Endometrial microvascular endothelial cells (primary cell): ENCODE measurements around a stretch of chr10.

DNA sequence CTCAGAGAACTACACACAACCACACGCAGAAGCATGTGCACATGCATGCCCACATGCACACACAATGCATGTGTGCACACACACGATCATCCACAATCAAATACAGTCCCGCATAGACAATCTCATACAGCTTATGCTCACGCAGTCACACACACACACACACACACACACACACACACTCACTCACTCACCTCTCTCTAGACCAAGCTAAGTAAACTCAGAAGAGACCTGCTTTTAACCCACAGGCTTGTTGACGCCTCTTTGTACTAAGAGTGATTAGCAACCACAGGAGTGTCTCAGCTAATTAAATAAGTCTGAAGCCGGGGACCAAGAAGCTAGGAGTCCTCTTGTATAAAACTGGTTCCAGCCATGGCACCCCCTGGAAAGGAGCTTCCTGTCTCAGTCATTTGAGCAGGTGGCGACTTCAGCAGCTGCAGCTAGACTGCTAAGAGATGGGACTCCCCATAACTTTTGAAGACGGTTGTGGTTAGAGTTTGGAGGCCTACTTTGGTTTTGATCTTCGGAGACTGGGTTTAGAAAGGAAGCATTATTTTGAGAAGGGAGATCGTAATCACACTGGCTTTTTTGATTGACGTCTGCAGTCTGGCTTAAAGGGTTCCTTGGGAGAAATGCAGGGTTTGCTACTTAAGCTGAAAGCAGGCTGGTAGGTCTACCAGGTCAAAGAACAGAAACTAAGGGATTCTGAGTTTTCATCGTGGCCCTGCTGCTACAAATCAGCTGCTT lies 82.2 kb upstream of the ADRB1 start:
- RAMPAGE, long total RNA = no peak

DNA sequence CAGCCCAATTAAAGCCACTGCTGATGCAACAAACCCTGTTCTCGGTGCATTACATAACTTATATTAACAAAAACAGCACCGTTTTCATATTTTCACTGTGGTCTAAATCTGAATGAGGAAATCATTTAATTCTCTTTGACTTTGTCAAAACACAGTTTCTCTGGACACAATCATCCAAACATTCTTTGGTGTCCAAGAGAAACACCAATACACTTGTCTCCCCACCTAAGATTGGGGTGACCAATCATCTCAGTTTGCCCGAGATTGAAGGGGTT lies 42.1 kb upstream of the ADRB1 start:
- RAMPAGE, long total RNA = no peak

DNA sequence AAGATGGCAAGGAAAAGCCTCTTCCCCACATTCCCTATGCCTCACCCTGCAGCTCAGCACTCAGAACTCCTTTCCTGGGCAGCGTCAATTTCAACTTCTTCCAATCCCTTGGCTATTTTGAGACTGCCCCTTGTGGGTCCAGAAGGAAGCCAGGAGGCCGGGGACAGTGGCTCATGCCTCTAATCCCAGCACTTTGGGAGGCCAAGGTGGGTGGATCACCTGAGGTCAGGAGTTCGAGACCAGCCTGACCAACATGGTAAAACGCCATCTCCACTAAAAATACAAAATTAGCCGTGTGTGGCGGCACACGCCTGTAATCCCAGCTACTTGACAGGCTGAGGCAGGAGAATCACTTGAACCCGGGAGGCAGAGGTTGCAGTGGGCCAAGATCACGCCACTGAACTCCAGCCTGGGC lies 2.3 kb upstream of the ADRB1 start:
- RAMPAGE, long total RNA = no peak

DNA sequence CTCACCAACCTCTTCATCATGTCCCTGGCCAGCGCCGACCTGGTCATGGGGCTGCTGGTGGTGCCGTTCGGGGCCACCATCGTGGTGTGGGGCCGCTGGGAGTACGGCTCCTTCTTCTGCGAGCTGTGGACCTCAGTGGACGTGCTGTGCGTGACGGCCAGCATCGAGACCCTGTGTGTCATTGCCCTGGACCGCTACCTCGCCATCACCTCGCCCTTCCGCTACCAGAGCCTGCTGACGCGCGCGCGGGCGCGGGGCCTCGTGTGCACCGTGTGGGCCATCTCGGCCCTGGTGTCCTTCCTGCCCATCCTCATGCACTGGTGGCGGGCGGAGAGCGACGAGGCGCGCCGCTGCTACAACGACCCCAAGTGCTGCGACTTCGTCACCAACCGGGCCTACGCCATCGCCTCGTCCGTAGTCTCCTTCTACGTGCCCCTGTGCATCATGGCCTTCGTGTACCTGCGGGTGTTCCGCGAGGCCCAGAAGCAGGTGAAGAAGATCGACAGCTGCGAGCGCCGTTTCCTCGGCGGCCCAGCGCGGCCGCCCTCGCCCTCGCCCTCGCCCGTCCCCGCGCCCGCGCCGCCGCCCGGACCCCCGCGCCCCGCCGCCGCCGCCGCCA lies 849 bp downstream of the ADRB1 start:
- RAMPAGE, long total RNA = no peak

- RAMPAGE, long total RNA = no peak
Measured at GRCh38 chr10:114246770-114247511, 7.9 kb downstream of the VWA2 start.

DNA sequence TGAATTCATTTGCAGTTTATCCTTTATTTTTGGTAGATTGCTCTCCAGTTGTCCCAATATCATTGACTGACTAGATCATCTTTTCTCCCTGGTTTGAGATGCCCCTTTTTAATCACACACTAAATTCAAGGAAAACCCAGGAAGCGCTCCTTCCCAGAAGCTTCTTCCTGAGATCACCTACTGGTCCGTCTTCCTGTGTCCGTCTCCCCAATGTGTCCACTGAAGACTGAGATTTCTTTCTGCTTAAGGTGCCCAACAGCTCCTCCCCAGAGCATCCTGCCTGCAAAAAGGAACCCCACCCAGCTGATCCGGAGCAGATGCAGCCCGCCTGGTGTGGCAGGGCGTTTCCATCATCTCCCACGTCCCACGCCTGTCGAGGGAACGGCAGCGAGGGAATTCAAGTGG lies 20.6 kb downstream of the VWA2 start:
- RAMPAGE, long total RNA = no peak

DNA sequence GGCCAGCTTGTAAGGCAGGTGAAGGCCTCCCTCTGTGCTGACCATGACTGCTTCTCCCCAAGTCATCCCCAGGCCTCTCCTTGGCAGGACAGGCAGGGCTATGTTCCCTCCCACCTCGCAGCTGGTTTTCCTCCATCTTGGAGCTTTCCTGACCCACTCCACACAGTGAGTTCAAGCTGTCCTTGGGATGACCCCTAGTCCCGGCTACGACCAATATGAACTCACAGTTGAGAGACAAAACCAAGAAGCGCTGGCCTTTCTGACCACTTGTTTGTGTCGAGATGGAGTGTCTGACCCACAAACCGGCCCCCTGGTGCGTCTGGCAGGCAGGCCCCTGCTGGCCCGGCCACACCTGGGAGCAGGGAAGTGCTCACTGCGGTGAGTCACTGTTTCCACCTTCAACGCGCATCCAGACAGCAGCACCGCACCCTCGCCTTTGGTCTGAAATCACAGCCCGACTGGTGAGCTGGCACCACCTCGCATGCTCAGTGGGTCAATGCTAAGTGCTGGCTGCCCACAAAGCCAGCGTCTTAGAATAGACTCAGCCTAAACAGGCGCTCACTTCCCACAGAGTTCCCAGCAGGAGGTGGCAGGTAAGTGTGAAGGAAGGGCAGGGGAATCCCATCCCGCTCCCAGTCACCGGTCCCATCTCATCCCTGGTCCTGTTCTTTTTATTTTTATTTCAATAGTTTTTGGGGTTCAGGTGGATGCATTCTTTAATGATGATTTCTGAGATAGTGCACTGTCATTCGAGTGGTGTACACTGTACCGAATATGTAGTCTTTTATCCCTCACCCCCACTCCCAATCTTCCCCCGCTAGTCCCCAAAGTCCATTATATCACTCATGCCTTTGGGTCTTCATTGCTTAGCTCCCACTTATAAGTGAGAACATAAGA lies 81.7 kb downstream of the VWA2 start:
- RAMPAGE, long total RNA = no peak

- RAMPAGE, long total RNA = no peak
Measured at GRCh38 chr10:114334351-114334684, 70.0 kb downstream of the AFAP1L2 start.

DNA sequence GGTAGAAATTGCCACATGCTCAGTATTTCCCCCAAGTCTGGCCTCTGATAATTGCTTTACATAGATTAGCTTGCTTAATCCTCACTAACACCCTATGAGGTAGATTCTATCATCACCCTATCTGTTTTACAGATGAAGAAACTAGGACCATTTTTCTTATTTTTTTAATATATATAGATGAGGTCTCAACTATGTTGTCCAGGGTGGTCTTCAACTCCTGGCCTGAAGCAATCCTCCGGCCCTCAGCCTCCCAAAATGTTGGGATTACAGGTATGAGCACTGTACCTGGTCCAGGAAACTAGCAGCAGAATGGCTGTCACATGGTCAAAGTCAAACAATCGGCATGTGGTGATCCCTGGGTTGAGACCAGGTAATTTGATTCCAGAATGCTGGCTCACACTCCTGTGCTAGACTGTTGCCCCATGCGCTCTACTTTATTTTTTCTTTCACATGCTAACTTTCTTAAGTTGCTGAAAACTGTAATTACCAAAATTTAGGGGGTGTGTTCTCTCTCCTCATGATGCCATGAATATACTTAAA lies 67.9 kb upstream of the AFAP1L2 start:
- RAMPAGE, long total RNA = no peak

DNA sequence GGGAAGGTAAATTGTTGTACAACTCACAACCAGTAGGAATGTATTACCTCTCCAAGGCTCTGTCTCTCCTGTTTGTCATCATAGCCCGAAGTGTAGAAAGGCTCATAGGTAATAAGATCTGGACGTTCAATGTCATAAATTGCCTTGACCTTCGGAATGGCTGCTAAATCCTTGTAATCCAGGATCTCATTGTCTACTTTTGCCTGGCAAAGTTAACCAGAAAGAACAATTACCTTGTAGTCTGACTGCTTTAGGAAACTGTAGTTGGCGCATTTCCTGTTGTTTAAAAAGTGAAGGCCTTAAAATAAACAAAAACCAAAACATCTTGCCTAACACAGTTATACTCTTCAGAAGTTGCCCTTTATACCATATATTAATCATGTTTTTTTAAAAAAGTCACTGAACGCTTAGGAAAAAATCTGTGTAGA lies 68.6 kb upstream of the AFAP1L2 start:
- RAMPAGE, long total RNA = no peak

GRCh38 chr10:114498610-114499211 lies 94.4 kb upstream of the AFAP1L2 start:
- RAMPAGE, long total RNA = no peak

GRCh38 chr10:114576789-114577584 lies 81.1 kb downstream of the ABLIM1 start:
- RAMPAGE, long total RNA = no peak

DNA sequence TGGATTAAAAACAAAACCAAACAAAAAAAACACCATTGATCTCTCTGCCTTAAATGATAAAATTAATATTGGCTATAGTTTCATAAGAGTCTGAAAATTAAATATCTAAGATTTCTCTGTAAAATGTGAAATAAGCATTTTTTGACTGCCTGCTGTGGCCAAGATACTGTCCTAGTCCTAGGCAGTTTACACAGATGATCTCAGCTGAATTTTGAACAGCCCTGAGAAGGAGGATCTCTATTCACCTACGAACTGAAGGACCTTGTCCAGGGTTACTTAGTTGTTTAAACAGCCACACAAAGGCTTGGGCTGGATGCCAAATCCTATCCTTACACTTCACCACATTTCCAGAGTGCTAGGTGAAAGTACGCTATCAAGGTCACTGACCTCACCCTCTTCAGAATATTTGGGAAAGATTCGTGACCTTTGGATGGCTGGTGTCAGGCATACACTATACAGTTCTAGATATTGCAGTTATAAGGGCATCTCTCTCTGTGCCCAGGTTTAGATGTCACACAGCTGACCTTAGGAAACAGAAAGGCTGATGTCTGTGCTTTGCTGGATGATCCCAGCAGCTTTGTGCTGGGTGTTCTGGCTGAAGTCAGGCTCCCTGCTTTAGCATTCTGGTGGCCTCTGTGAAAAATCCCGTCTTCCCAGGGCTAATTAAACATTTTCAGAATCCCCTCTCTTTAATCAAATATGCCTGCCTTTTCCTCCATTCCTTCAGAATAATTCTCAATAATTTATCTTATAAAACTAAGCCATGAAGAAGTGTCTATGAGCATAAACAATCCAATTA lies 61.2 kb upstream of the ABLIM1 start:
- RAMPAGE, long total RNA = no peak

DNA sequence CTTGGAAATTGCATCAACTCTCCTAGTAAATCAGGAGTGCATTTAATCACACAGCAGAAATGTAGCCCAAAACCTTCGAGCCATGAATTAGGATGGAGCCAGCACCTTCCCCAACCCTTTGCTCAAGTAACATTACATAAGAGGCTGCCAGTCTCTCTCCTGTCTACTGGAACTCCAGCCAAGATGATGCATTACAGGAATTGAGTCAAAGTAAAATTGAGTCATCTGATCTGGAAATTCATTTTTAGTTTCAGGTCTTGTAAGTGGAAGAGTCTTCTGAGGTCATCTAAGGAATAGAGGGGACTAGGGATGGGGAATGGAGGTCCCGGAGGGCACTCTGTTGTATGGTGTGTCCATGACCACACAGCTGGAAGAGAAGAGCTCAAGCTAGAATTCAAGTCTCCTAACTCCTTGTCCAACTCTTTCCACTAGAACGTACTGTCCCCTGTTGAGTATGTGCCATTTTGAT lies 69.6 kb upstream of the FHIP2A start:
- RAMPAGE, long total RNA = no peak

- RAMPAGE, long total RNA = no peak
Measured at GRCh38 chr10:114766301-114766834, 55.2 kb upstream of the FHIP2A start.

DNA sequence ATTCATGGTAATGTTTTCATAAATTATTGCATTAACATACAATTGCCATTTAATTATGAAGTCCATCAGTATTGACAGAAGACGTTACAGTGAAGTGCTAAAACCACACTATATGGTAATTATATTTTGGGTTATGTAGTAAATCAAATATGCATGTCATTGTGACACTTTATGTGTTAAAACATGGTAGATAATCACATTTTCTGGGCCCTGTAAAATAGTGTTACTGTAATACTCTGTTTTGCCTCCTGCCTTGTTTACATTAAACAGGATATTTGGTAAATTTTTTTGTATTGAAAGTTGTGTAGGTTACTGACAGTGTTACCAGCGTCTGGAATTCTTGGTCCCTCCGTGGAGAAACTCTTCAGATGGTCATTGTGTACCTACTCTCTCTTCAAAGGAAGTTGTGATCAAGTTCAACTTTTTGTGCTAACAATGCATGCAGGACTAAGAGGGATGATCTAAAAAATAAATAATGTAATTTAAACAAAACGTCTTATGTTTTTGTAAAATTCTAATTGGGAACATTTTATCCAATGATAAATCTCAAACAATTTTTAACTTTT lies 42.7 kb downstream of the FHIP2A start:
- RAMPAGE, long total RNA = no peak

- RAMPAGE, long total RNA = no peak
Measured at GRCh38 chr10:116058356-116059288, 214.4 kb downstream of the GFRA1 start.

DNA sequence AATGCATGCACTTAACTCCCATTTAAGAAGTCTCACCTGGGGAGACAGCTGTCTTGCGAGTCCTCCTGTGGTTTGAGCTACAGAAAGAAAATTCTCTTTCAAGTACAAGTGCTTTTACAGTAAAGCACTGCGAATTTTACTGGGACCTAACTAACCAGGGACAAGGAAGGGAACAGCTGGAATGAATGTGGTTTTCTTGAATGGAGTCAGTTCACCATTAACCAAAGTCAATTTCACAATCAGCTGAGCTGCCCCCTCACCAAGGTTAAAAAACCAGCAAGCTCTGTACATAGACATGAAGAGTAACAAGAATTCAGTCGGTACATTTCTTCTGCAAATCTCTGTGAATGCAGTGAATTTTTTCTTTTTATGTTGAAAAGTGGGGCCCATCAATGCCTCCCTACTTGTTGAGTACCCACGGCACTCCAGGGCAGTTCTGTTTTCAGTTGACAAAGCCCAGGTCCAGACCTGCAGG lies 56.3 kb downstream of the GFRA1 start:
- RAMPAGE, long total RNA = no peak

GRCh38 chr10:116620643-116621196 lies 30.0 kb downstream of the PNLIPRP1 start:
- RAMPAGE, long total RNA = no peak

GRCh38 chr10:116627089-116627748 lies 36.5 kb downstream of the PNLIPRP1 start:
- RAMPAGE, long total RNA = no peak